Thoracic aorta endothelial cell (primary cell): ENCODE measurements around a stretch of chr20.

- CAGE, long polyA plus RNA: no peak
Measured at GRCh38 chr20:19690929-19691674, 67.0 kb upstream of the RIN2 start.

- CAGE, long polyA plus RNA: no peak
Measured at GRCh38 chr20:19756887-19757154, 1.2 kb upstream of the RIN2 start.

- CAGE, long polyA plus RNA: no peak
Measured at GRCh38 chr20:19887883-19888770, 129.0 kb upstream of the NAA20 start.

- CAGE, long polyA plus RNA: no peak
Measured at GRCh38 chr20:19974334-19974613, 42.9 kb upstream of the NAA20 start.

DNA sequence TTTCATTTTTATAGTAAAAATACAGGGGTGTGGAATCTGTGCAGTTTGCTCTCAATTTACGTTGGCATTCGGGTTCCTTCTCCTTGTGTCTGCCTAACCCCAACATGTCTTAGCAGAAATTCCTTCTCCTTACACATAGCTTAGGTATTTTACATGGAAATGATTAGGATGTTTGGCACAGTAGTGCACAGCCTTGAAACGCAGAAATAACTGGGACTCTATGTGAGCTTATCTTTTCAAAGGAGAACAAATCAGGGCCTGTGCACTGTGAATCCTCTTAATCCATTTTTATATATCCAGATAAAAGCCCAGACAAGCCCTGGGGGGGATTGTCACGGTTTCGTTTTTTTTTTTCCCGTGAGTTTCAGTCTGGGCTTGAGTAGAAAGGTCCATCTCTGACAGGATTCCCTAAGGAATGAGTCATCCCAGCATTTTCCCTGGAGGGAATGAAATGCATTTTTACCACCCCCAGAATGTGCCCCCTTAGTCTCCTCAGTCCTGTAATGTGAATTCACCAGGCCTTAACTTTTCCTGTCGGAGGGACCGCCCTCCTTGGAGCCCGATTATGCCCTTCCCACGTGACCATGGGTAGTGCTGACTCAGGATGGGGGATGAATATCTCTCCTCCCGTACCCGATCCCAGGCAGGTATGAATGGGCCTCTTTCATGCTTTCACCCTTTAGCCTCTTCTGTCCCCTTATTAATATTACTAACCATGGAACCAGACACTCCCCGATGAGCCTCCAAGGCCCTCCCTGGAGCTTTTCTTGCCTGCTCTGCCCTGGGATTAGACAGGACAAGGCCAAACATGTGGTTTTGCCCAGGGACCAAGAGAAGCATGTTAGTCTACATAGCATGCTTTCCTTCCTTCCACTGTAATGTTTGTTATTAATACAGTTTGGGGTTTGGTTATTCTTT lies 24.0 kb upstream of the NAA20 start:
- CAGE, long polyA plus RNA: no peak

- CAGE, long polyA plus RNA: no peak
Measured at GRCh38 chr20:20005287-20006200, 11.6 kb upstream of the NAA20 start.

DNA sequence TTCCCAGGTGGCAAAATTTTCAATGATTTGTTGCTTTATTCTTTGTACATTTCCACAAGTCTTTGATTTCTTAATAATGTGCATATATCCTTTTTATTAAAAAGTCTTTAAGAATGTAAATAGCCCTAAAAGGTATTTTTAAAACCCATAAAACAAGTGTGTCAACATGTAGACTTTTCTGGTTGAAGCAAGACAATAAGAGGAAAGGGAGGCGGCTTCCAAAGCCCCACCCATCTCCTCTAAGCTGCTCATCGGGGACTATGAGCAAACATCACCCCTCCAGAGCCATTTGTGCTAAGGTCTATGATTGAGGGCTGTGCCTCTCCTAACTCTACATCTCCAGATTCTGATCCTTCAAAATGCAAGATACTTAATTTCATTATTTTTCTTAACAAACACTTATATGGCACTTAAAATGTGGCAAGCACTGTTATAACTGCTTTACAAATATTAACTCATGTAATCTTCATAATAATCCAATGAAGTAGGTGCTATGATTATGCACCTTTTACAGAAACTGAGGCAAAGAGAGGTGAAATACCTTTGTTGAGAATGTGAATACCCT lies 2.5 kb upstream of the NAA20 start:
- CAGE, long polyA plus RNA: no peak

DNA sequence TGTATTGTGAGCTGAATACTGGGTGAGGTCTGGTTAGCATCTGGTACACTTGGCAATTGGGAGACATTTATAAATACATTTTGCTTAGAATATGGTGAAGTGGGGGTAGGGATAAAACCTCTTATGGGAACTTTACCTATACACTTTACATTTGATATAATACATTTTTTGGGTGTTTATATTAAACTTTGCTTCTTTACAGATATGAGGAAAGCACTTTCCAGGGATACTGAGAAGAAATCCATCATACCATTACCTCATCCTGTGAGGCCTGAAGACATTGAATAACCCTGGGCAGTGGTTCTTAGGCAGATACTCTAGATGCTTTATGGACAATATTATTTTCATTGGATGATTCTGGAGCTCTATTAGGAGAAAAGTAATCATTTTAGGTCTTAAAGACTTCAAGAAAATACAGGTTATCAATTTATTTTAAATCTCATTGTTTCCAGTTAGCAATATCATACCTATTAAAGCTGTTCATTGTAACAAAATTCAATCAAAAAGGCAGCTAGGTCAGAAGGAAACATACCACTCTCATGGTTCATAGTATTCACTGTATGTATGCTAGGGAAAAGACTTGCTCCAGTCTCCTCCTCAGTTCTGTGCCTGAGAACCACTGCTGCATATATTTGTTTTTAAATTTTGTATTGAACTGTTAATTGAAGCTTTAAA lies 15.9 kb downstream of the NAA20 start:
- CAGE, long polyA plus RNA: no peak

DNA sequence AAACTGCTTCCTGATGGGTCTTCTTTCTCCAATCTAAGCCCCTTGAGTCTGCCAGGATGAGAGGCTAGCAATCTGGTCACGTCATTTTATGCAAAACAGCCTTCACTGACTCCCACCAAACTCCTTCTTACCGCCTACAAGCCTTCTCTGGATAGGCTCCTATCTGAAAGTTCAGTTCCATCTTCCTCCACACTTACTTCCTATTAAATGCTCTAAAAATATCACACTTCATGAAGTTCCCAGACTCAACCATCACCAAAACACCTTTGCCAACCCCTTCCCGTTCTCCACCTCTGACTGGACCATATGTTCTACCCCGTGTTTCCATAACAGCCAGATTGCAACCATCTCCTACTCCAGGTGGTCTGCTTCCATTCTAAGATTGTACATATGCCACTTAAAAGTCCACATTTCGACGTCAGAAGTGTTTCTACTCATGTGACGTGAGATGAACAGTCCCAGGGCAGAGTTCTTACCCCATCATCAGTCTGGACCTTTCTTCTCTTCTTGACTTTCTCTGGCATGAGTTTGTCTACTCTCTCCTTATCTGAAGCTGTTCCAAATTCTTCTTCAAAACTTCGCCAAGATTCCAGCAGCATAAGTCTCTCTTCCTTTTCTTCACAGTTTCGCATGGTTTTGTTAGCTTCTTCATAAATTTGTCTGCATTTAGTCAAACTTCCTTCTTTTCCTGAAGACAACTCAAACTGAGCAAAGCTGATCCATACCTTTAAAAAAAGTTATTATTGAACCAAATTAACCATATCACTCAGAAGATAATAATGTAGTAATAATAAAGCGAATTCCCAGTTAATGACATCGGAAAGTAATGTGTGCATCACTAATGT lies 15.2 kb downstream of the CRNKL1 start:
- CAGE, long polyA plus RNA: no peak

- CAGE, long polyA plus RNA: no peak
Measured at GRCh38 chr20:20073634-20074649, 21.6 kb downstream of the CFAP61 start.

- CAGE, long polyA plus RNA: no peak
Measured at GRCh38 chr20:20102849-20103302, 50.5 kb downstream of the CFAP61 start.

DNA sequence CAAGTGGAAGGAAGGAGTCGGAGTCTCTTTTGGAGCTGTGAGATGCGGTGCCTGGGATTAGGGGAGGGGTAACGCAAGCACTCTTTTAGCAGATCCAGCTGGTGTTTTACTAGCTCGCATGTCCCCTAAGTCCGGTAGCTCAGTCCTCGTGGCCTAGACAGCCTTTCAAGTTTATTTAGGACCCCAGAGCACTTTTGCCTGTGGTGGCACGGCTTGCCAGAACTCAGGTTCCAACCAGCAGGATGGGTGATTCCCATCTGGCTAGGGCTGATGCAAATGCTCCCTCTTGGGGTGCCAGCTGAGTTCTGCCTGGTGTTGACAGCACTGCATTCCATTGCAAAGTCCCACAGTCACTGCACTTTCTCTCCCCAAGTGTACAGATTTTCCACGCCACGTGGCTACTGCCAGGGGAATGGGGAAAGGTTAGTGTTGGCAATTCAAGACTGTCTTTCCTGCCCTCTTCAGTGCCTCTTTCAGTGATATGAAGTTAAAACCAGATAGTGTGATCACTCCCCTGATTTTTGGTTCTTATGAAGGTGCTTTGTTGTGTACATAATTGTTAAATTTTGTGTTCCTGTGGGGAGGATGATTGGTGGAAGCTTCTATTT lies 85.9 kb downstream of the CFAP61 start:
- CAGE, long polyA plus RNA: no peak

DNA sequence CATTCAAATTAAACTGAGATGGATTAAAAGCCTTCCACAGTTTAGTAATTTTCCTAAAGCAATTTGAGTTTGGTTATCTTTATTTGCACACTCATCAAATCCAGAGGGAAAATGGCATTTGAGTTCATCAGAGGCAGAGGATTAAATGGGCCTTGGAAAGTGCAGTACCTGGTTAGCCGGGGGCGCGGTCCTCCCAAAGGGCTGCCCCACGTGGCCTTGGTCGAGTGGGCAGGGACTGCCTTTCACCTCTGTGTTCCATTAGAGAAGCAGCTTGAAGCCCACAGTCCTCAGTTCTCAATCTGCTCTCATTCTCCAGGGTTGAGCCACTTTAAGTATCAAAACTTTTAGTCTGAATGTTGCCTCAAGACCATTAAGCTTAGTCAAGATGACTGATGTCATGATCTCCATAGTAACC lies 156.8 kb upstream of the INSM1 start:
- CAGE, long polyA plus RNA: no peak

DNA sequence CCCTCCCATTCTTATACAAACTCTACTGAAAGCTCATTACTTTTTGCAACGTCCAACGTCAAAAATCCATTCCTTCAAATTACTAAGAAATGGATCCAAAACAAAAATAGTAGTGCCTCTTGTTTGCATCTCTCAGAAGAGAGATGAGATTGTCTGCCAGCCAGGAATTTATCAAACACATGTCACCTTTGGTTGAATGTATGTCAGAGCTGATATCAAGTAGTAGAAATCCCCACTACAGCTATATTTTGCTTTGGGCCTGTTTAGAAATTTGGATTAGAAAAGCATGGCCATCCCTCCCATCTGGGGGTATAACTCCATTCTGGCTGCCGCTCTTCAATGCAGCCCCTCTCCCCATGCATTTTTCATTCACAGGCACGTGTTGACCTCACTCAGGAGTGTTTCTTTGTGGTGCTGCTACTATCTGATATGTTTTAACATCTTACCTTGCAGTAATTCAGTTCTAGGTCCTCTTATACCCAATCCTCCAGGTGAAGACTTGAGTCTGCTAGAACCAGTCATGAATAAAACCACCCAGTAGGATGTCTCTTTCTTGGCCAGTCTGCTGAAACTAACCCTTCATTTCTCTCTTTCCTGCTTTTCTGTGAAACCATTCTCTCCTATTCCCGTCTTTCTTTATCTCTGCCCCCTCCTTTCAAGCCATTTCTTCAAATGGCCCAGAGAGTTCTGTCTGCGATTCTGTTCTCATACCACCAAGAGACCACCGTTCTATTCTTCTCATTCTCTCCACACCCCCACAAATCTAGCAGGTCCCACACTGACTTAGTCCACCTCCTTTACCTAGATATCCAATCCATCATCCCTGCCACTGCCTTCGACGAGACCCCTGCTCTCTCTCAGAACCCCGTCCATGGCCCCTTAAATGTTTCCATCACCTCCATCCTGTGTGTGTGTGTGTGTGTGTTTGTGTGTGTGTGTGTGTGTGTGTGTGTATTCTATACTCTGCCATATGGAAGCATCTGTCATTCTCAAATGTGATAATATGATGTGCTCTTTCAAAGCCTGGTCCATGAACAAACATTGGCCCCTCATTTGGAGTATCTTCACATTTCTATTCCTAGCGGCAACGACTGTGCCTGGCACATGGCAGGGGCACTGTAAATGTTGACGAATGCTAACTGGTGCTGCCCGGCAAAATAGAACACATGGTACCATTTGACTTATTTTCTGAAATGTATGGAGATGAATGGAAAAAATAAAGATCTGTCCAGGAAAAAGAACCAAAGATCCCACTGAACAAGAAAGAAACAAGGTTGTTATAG lies 100.6 kb downstream of the INSM1 start:
- CAGE, long polyA plus RNA: no peak

DNA sequence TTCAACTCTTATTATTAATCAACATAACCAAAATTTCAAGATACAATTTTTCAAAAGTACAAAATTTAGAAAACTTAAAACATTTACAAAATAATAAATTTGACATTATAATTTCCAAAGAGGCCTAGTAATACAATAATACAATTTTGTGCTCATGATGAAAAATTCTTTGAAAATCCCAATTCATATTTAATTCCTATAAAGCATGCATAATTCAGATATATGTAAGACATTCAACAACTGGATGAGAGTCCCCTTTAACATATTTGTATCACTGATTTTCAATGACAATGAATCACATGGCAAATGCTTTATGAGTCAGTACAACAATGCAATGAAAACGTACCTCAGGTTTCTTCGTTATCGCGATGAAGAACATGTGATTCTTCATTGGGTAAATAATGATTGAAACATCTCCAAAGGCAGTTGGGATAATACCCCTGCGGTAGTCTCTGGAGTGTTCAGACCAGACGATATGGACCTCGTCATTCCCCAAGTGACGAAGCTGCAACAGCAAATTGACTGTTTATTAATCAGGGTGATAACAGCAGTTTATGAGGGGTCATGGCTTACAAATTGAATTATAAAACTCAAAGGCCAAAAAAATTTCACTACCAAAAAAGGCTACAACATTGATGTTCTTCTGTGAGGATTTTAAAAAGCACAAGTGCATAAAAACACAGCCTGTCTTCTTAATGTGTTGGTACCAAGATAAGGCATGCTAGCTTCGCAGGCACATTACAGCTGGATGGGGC lies 127.0 kb downstream of the INSM1 start:
- CAGE, long polyA plus RNA: no peak

- CAGE, long polyA plus RNA: no peak
Measured at GRCh38 chr20:20563533-20564169, 148.8 kb downstream of the RALGAPA2 start.

DNA sequence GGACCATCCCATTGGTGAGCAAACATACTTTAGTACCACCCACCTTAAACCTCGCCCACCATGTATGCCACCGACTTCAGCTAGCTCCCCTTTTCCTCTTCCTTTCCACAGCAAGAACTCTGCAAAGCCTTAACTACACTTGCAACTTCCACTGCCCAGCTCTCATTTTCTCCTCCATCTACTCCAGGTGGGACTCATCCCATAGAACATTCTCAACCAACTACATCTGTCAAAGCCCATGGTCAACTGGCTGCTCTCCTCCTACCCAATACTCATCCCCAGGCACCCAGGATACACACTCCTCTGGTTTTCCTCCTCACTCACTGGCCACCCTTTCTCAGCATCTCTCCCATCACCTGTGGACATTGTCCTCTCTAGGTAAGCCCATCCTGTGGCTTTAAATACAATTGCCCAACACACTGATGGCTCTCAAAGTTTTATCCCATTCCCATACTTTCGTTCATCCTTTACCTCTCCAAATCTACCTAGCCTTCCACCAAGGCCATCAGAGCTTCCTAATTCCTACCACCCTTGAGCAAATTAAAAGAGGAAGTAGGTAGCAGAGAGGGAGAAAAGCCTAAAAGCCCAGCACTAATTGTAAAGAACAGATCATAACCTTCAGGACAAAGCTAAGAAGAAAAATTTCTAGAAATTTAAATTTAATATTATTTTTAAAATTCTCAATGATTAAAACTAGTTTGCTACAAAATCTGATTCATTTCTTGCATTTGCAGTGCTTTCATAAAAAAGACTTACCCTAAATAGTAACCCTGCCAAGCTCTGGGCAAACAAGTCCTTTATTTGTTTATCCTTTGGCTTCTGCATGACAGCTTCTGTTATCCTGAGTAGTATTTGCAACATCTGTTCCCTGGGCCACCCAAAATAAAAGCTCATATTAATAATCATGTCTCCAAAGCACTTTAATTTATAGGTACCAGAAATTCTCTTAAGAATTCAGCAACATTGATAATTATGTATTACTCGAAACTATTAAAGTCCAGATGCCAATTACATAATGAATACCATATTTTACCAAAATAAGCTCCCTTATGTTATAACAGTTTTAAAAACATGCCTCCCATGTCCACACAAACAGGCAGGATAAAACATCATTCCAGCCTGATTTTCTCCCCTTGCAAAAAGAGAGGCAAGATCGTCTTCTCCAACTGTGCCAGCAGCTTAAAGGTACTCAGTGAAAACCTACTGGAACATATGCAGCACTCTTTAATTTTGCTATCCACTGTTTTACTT lies 101.5 kb downstream of the RALGAPA2 start:
- CAGE, long polyA plus RNA: no peak

- CAGE, long polyA plus RNA: no peak
Measured at GRCh38 chr20:20690187-20690749, 22.2 kb downstream of the RALGAPA2 start.

DNA sequence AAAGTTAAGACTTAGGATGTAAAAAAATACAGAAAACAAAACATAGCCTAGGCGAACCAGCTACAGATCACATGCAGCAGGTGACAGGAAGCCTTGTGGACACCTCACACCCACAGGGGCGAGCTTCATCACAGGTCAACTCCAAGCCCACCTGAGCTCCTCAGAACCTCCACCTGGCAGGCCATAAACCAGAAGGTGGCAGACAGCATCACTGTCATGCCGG lies 1.1 kb downstream of the RALGAPA2 start:
- CAGE, long polyA plus RNA: no peak

- CAGE, long polyA plus RNA: no peak
Measured at GRCh38 chr20:20761338-20761882, 49.0 kb upstream of the RALGAPA2 start.